Tongue (tissue), 2 donors: ENCODE measurements around a stretch of chr10.

- RAMPAGE, long total RNA = no peak
Measured at GRCh38 chr10:76034678-76035756, 603.6 kb downstream of the LRMDA start.

- RAMPAGE, long total RNA = no peak
Measured at GRCh38 chr10:76778957-76780099, 858.3 kb downstream of the KCNMA1 start.

- RAMPAGE, long total RNA = no peak
Measured at GRCh38 chr10:77009636-77010211, 627.9 kb downstream of the KCNMA1 start.

DNA sequence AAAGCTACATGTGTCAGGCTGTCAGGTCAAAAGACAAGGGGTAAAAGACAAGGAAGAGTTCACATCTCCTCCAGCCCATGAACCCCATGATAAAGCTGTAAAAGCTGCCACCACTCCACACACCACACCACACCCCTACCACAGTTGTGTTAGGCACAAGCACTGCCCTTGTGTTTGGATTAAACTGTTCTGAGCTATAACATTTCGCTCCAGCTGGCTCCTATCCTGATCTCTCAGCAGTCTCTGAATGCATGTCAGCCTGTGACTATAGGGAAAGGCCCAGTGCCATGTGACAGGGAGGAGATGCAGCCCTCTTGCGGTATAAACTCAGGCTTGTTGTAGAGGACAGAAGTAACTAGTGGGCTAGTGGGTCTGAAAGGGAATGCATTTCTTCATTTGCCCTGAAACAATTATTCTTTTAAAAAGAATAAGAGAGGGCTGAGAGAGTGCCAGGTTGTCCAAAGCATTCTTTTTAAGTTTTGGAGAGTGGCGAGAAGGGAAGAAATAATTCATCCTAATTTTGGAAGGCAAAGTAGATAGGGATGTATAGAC, 394.5 kb downstream of the KCNMA1 start:
- RAMPAGE, long total RNA = no peak

- RAMPAGE, long total RNA = no peak
Measured at GRCh38 chr10:77246978-77247451, 390.6 kb downstream of the KCNMA1 start.

- RAMPAGE, long total RNA = no peak
Measured at GRCh38 chr10:77469841-77470463, 167.7 kb downstream of the KCNMA1 start.

GRCh38 chr10:77506898-77507894, 130.4 kb downstream of the KCNMA1 start:
- RAMPAGE, long total RNA = no peak

GRCh38 chr10:77547966-77548703, 89.5 kb downstream of the KCNMA1 start:
- RAMPAGE, long total RNA = no peak

- RAMPAGE, long total RNA = no peak
Measured at GRCh38 chr10:77592791-77593394, 44.7 kb downstream of the KCNMA1 start.

GRCh38 chr10:77593762-77595107, 43.4 kb downstream of the KCNMA1 start:
- RAMPAGE, long total RNA = no peak

GRCh38 chr10:77599526-77600093, 38.0 kb downstream of the KCNMA1 start:
- RAMPAGE, long total RNA = no peak

DNA sequence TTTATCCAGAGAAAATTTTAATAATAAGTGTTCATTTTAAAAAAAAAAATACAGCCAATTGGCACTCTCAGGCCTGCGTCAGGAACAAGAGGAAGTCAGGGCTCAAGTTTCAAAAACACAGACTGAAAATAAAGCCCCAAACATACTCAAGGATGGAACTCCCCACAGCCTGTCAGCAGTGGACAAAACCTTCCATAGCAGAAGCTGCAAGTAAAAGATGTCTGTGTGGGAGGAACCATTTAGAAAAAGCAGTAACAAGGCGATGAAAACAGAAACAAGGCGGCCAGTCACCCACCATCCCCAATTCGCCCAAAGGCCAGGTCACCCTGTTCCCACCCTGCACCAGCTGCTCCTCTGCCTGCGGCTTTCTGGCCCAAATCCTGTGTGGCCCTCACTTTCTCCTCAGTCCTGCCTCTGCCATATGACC, 27.9 kb downstream of the KCNMA1 start:
- RAMPAGE, long total RNA = no peak

GRCh38 chr10:77810421-77810817, 116.1 kb downstream of the DLG5 start:
- RAMPAGE, long total RNA = no peak

- RAMPAGE, long total RNA = no peak
Measured at GRCh38 chr10:77845035-77845557, 81.5 kb downstream of the DLG5 start.

DNA sequence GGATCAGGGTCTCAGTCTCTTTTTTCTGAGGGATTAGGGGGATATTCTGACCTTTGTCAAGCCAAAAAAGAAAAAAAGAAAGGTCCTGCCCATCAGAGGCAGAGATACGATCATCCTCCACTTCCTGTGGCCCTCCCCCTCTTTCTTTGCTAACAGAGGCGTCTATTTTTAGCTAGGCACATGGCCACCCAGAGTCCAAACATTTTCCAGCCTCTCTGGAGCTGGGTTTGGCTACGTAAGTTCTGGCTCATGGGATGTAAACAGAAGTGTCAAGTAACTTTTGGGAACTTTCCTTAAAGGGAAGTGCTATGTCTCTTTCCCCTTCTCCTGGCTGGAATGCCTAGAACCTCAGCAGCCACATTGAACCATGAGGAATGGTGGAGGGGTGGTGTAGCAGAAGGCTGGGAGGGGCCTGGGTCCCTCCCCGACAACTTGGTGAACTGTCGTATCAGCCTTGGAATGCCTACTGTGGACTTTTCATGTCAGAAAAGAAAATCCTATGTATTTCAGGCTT, 44.8 kb upstream of the DLG5 start:
- RAMPAGE, long total RNA = no peak

DNA sequence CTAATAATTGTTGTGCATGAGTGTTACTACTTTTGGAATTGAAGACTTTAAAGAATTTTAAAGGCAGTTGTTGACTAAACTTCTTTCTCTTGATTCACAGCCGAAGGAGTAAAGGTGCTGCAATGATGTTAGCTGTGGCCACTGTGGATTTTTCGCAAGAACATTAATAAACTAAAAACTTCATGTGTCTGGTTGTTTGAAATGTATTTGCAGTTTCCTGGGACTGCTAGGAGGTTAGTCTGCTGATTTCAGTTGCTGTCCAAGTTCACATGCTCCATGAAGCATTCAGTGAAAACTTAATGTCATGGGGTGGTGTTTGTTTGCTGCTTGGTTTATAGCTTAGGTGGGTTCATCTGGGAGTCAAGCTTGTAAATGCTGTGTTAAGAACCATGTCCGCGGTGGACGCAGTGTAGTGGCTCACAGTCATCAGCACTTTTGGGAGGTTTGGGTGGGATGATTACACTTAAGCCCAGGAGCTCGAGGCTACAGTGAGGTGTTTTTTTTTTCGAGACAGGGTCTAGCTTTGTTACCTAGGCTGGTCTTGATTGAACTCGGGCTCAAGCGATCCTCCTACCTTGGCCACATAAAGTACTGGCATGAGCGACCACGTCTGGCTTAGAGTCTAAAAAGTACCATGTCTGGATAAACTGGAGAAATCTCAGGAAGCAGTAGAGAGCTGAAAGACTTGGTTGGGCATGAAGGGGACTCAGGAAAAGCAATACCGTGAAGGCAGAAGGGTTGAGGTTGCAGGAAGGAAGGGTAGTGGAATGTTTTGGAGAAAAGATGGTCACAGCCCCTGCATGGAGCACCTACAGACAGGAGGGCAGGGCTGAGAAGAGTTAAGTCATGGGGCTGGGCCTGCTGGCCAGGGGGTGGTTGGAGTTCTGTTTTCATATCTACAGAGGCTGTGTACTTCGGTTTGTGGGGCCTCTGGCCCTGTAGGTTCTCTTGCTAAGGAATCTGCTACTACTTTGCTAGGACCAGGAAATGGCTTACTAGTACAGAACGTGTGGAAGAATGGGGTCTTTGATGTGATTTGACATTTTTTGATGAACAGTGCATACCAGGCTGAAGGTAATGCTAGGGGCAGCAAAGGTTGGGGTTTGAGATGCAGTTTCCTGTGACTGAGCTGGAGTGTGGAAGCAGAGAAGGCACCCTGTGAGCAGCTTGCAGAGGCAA, 7.2 kb downstream of the RPS24 start:
- RAMPAGE, long total RNA = no peak

DNA sequence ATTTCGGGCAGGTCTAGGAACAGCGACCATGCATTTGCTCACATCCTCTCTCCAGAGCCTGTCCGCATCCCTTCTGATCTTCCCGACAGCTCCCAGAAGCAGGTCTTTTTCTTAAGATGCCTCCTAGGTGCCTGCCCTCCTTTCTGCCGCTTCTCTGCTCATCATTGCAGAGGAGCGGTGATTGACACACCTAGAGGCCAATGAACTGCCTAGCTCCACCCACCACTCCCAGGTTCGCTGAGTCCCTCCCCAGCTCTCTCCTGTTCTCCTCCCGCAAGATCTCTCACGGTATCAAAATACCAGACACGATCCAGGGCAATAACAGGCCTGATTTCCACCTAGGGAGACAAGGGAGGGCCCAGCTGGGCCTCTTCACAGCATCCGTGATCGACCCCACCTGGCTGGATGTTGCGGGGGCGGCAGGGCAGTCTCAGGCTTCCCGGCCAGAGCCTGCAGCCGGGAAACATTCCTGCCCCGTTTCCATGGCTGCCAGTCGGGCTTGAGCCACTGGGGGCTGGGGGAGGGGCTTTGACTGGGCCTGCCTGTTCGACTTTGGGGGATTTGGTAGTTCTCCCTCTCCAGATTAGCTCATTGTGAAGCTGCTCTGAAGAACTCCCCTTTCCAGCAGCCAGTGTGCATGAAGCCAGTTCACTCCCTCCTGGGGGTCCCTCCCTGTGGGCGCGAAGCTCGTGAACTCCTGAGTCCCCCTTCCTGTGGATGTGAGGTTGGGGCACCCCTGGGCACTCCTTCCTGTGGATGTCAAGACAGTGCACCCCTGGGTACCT, 373.5 kb downstream of the RPS24 start:
- RAMPAGE, long total RNA = no peak

- RAMPAGE, long total RNA = no peak
Measured at GRCh38 chr10:78408659-78409492, 375.2 kb downstream of the RPS24 start.

DNA sequence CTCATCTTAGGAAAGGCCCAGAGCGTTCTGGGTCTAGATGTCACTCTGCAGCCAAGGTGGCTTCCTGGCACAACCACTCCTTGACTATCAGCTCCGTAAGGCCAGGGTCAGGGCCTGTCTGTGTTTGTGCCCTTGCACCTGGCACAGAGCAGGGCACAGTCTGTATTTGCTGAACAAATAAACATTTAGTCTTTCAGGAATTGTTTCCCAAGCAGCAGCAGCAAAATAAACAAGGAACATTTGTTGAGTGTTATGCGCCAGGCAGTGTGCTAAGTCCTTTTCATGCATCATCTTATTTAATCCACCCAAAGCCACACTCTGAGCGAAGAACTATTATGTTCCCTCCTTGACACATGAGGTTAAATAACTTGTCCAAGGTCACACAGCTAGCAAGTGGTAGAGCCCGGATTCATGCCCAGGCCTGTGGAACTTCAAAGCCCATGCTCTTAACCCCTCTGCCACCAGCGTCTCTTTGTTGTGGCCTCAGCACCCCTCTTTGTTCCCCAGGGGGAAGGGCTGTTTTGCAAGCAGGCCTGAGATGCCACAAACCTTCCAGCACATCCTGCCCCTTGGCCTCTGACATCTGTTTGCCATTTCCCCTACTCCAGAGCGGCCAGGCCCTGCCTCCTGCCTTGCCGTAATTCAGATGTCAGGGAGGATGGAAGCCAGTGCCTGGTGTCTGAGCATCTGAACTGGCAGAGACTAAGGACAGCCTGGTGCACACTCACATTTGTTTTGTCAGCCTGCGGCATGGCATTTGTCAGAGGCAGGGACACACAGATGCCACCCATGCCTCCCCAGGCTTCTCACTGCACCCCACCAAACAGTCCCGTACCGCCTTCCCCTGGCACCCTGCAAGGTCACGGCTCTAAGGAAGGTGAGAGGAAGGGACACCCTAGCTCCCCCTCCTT, 325.8 kb upstream of the ZMIZ1 start:
- RAMPAGE, long total RNA = no peak

GRCh38 chr10:78813748-78814161, 255.0 kb upstream of the ZMIZ1 start:
- RAMPAGE, long total RNA = no peak